ENCODE results near the genes HAPSTR1 and ATF7IP2.

- PRO-cap: unidirectional peak, plus-strand start at chr16:7390093
These were observed 1200.5 kb downstream of the TMEM114 start for GRCh38 chr16:7389833-7390283.

- PRO-cap: no peak
These were observed 477.2 kb downstream of the TMEM114 start for GRCh38 chr16:8113151-8113516.

- PRO-cap: no peak
These were observed 17.5 kb downstream of the TMEM114 start for GRCh38 chr16:8572475-8573562.

DNA sequence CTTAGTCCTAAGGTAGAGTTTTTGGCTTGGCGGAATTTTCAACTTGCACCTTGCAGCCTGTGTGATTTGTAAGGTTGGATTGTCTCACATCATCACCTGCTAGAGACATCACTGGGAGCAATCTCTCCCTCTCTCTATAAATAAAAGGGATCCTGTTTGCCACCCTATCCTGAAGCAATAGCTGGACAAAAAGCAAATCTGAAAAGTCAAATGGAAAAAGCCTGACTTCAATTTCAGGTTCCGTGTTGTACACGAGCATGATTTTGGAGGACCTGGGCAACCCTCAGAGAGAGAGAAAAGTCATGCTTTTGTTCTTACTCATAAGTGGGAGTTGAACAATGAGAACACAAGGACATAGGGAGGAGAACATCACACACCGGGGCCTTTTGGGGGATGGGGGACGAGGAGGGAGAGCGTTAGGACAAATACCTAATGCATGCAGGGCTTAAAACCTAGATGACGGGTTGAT, 22.9 kb upstream of the ABAT start:
- PRO-cap: no peak

- PRO-cap: no peak
These were observed 29.2 kb downstream of the CARHSP1 start for GRCh38 chr16:8839437-8840211.

- PRO-cap: no peak
These were observed 18.6 kb downstream of the CARHSP1 start for GRCh38 chr16:8849767-8851088.

GRCh38 chr16:8863951-8864149, 5.0 kb downstream of the CARHSP1 start:
- PRO-cap: no peak

DNA sequence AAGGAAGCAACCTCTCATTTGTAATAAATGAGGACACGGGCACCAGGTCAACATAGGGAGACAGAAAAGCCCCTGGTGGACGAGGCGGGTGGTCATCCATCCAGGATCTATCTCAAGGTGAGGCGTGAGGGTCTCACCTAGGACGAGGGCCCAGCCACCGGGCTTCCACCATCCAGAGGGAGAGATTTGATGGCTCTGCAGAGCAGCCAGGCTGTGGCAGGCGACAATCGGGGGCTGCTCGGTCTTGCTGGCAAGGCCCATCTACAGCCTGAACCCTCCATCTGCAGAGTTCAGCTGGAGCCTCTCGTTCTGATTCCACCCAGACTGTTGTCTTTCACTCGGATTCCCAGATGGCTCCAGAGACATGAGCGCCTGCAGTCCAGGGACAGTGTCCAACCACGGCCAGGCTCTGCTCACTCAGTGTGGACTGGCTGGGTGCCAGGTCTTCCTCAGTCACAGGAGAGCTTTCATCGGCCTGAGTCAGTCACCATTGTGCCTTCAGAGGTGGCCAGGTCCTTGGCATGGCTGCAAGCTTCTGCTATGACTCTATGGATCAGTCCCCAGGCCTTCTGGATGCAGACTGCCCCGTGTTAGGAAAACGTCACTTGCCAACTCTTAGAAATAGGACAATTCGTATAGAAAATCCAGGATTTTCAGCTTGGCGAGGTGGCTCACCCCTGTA, 5.9 kb downstream of the LITAFD start:
- PRO-cap: no peak

GRCh38 chr16:8928116-8928780, 35.5 kb downstream of the USP7 start:
- PRO-cap: no peak

GRCh38 chr16:8989052-8989469, 25.4 kb upstream of the USP7 start:
- PRO-cap: no peak

- PRO-cap: no peak
These were observed 25.8 kb upstream of the USP7 start for GRCh38 chr16:8989597-8989827.

- PRO-cap: bidirectional peak, plus-strand start at chr16:9091648, minus-strand start at chr16:9091637
These were observed at the start of gene HAPSTR1 for GRCh38 chr16:9091415-9092169. HAPSTR1 (plus strand) TSS chr16:9091644.

DNA sequence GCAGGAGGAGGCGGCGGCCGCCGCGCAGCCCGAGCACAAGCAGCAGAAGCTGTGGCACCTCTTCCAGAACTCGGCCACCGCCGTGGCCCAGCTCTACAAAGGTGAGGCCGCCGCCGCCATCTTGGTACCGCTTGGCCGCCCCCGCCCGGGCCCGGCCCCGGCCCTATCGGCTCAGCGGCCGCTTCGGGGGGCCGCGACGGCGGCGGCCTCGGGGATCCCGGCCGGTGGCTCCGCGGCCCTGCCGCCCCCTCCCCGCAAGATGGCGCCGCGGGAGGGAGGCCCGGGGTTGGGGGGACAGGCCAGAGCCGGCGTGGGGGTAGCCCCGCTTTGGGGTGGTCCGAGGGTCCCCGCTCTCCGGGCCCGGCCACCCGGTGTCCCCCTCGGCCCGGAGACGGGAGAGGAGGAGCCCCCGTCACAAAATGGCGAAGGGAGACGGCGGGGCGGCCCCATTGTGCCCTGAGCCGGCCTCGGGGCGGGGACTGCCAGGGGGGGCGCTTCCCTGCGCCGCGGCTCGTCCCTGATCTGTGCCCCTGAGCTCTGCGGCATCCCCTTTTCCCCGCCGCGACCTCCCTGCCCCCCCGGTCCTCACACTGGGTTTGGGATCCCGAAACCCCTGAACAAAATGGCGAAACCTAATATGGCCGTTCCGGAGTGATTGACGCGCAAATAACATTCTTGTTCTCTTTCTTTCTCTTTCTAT, 876 bp downstream of the HAPSTR1 start:
- PRO-cap: bidirectional peak, plus-strand start at position 417 of the sequence, minus-strand start at position 103 of the sequence

DNA sequence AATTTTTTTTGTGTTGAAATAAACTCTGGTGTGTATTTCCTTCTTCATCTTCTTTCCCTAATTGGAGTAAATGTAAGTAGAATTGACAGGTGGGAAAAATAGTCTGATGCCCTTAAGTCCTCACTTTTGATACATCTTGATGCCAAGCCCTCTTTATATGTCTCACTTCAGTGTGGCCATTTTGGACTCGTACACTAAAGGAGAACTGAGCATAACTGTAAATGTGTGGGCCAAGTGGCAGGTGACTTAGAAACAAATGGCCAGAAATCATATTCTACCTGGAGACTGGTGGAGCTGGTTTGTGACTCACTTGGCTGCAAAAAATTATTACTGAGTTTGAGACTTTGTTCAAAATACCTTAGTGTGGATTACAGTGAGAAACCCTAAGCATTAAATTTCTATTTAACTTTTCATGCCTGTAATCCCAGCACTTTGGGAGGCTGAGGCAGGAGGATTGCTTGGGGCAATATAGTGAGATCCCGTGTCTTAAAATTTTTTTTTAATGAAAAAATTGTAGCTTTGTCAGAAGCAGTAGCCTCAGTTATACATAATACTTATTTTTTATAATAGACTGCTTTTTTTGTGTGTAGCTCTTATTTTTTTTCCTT, 5.0 kb downstream of the HAPSTR1 start:
- PRO-cap: no peak

DNA sequence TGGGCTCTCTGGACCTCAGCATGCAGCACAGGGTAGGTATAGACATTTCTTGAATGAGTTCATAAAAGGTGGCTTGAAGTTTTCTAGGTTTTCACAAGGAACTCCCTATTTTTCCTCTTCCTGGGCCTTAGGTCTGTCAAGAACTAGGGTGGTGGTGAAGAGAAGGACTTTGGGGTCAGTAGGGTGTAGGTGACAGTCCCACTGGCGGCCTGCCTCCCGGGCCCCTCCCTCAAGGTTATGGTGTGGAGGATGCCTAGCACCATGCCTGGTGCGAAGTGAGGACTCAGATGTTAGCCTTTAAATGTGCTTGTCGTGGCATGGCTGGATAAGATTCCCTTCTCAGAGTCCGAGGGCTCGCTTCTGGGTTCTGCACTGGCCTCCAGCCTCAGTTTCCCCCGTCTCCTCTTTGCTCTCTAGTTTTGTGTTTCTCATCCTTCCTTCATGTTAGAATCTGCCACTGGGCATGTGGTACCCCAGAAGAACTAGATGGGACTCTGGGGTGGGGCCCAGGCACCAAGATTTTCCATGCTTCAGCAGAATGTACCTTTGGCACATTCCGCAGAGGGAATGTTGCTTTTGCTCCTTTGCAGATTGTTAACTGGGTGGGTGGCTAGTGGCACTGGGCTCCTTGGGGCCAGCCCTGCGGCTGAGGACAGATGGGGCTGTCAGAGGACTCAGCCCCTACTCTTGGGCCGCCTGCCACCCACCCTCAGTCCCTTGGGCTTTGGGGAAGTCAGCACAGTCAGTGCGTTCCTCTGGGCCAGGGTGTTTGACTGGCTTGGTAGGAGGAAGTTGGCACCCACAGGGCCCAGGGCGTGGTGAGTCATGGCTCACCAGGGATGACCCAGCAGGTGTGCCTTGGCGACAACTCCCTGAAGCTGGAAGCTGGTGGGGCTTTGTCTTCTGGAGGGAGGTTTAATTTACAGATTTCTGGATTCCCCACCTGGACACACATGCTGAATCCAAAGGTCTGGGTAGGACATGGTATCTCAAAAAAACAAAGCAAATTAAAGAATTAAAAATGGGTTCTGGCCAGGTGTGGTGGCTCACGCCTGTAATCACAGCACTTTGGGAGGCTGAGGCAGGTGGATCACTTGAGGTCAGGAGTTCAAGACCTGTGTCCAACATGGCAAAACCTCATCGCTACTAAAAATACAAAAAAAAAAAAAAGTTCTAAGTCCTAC, 32.2 kb downstream of the HAPSTR1 start:
- PRO-cap: no peak

DNA sequence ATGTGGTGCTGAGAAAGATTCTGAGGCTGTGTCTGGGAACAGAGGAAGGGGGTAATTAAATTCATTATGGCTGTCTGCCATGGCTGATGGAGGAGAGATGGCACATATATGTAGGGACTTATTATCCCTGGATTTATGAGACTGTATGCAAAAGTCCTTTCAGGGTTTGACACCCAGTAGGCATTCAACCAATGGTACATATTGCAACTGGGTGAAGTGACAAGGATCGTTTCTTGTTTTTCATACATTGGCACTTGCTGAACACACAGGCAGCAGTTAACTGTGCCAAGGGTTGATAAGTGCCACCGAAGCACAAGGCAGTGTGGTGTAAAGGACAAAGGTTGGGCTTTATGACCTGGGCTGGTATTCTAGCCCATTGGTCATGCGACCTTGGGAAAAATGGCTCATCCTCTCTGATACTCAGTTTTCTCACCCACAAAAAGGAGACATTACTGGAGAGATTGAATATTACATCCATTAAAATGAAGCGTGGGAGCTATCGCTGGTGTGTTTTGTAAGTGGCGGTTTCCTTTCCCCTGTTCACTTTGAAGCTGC, 216.8 kb downstream of the HAPSTR1 start:
- PRO-cap: no peak

DNA sequence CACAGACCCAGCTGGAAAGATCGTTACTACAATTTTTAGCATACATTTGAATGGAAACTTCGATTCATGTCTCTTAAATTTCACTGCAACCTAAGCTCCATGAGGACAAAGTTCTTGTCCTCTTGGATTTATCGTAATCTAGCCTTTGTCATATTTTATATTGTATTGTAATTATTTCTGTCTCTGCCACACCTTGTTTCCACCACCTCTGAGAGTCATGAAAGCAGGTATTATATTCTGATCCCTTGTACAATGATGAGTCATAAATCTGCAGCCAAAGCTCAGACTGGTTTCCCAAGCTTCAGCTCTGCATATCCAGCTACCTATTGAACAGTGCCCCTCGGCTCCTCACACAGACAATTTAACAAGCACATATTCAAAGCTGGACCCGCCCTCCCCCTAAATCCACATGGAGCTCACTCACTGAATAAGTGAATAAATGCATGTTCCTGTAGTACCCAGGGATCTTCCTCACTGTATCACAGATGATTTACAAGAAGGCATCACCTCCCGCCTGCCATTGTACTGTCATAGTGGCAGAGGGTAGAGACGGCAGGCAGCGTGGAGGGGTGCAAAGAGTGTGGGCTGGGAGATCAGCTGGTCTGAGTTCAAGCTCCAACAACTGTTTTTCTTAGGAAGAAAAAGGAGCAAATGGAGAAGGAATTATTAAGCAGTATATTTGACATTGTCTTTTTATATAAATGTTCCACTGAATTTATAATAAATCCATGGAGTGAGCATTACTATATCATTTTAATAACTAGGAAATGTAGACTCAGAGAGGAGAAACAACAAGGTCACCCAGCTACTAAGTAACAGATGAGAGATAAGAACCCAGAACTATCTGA, 516.3 kb downstream of the GRIN2A start:
- PRO-cap: no peak

DNA sequence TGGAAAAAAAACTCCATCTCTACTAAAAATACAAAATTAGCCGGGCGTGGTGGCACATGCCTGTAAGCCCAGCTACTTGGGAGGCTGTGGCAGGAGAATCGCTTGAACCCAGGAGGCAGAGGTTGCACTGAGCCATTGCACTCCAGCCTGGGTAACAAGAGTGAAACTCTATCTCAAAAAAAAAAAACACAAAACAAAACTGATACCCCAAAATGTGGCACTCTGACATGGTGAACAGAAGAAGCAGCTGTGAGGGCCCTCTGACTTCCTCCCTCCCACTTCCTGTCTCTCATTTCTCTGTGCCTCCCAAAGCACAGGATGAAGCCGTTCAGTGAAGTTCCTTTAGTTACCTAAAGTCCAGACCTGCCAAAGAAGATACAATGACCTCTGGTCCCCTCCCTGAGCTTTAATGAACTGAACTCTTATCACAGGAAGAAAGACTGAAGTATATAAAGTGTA, 93.3 kb upstream of the GRIN2A start:
- PRO-cap: no peak

- PRO-cap: no peak
These were observed 59.7 kb upstream of the ATF7IP2 start for GRCh38 chr16:10326138-10326523.

GRCh38 chr16:10385748-10386518, at the start of gene ATF7IP2:
ATF7IP2 (plus strand) TSS chr16:10386061.
- PRO-cap: bidirectional peak, plus-strand start at chr16:10386061, minus-strand start at chr16:10385922